Metastatic Breast Carcinoma in the Brain (tissue), 10 donors: ENCODE measurements around a stretch of chr3.

GRCh38 chr3:35679360-35680029 is 40.2 kb downstream of the ARPP21 start:
- PRO-cap, 10 experiments, result no peak in any of the 10 experiments

DNA sequence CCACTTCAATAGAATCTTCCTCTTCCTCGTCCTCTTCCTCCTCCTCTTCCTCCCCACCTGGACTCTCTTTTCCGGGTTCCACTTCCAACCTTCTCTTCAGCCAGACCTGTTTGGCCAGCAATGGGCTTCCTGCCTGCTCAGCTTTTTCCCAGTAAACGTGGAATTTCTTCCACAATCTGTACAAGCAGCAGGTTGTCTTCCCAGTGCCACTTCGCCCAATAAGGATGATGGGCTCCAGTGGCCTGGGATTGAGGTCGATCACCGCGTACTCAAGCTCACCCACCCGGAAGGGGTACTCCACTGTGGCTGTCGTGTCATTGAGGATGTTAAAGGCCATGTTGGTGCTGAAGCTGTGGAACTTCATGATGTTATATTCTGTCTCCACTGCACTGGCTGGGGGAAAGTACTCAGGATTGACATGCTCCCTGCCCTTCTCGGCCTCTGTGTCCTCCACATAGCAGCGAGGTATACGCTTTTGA is 88.5 kb downstream of the TRANK1 start:
- PRO-cap, 10 experiments, result no peak in any of the 10 experiments

GRCh38 chr3:36891583-36892547 is 53.0 kb downstream of the TRANK1 start:
- PRO-cap, 10 experiments, result no peak in any of the 10 experiments

GRCh38 chr3:36924310-36925332 is 20.2 kb downstream of the TRANK1 start:
- PRO-cap, 10 experiments, result no peak in any of the 10 experiments

- PRO-cap, 10 experiments, result no peak in any of the 10 experiments
These were observed 20.6 kb upstream of the TRANK1 start for GRCh38 chr3:36965383-36965954.

DNA sequence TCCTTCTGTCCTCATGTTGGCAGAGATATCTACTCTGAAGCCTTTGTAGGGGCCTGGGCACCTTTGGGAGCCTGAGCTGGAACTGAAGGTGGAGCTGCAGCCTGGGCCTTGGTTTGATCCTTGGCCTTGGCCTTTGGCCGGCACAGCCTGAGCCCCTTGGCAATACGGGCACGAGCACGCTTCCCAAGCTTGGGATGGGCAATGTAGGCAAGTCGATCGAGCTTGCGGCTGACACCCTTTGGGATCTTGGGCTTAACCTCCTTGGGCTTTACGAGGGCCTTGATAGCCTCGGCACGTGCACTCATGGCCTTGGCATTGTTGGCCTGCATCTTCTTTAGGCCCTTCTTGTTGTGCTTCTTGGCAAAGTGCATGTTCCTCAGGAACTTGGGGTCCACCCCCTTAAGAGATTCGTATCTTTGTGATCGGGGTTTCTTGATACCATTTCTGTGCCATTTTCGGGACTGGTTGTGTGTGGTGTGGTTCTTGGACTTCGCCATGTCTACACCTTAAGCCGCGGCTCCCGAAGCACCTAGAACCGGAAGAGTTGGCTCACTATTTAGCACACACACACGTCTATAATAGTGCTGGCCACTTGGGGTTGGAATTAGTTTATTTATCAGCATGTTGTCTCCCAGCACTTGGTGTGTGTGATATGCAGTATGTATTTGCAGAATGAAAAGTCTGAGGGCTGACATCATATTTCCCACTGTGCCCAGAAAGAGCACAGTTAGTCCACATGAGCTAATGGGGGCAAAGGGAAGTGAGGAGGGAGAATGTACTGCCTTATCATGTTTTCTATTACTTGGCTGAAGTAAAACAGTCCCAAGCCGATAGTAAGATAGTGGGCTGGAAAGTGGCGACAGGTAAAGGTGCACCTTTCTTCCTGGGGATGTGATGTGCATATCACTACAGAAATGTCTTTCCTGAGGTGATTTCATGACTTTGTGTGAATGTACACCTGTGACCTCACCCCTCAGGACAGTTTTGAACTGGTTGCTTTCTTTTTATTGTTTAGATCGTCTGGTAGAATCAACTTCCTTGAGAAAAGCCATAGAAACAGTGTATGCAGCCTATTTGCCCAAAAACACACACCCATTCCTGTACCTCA is 23.5 kb downstream of the MLH1 start:
- PRO-cap, 10 experiments, result no peak in any of the 10 experiments

DNA sequence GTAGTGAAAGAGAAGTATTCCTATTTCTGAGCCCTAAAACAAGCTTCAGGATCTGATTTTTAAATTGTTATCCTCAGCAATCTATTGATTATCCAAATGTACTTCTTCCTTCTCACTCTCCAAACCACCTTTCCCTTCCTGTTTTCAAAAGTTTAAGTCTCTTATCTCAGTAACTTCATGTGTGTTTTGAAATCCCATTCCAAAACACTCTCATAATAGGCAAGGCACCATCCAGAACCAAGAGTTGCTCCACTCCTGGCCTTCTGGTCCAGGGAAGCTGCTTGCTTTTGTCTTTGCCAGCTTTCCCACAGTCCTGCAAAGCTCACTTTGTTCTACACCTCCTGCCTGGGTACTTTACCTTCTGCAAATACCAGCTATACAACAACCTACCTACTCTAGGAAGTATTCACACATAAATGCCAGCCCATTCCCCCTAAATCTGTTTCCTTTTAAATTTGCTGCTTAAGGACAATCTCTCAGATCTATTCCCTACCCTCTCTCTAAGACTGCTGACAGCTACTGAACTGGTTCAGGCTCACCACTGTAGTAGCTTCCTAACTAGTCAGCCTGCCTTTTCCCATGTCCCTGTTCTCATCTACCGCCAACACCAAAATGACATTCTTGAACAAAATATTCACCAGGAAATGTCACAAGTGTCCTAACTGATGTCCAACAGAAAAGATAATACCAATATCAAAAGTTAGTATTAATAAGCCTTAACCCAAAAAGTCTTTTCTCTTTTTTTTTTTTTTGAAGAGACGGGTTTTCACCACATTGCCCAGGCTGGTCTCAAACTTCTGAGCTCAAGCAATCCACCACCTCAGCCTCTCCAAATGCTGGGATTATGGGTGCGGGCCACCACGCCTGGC is 63.7 kb downstream of the MLH1 start:
- PRO-cap, 10 experiments, result no peak in any of the 10 experiments

DNA sequence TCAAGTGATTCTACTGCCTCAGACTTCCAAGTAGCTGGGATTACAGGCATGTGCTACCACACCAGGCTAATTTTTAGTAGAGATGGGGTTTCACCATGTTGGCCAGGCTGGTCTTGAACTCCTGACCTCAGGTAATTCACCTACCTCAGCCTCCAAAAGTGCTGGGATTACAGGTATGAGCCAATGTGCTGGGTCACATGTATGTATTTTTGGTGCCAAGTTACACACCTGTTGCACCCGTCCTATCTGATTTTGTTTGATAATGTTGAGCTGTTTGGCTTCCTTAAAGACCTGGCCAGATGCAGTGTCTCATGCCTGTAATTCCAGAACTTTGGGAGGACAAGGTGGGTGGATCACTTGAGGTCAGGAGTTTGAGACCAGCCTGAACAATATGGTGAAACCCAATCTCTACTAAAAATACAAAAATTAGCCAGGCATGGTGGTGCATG is 71.0 kb downstream of the GOLGA4 start:
- PRO-cap, 10 experiments, result no peak in any of the 10 experiments

GRCh38 chr3:37455948-37456834 is 4.2 kb downstream of the ITGA9 start:
- PRO-cap, 10 experiments, result peak in 1 of 10 experiments; most common plus-strand start chr3:37456720 (in 1); most common minus-strand start chr3:37456152 (in 1)

GRCh38 chr3:37628933-37629378 is 177.0 kb downstream of the ITGA9 start:
- PRO-cap, 10 experiments, result no peak in any of the 10 experiments

GRCh38 chr3:37765457-37766152 is 96.1 kb upstream of the CTDSPL start:
- PRO-cap, 10 experiments, result no peak in any of the 10 experiments

DNA sequence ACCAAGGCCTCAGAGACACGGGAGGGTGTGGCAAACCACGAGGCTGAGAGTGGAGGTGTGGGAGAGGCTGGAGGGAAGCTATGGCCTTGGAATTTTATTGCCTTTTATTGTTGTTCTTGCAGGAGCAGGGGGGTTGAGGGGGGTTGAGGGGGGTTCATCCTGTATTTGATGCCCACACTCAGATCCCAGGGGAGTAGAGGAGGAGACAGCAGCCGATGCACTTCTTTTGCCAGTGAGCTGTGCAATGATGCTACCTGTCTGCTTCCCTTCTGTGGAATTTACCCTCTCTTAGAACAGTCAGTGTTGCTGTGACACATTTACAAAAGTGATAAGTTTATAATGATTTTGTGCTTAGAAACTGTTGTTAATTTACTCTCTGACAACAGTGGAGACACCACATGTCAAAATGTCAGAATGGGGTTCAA is 75.8 kb upstream of the CTDSPL start:
- PRO-cap, 10 experiments, result no peak in any of the 10 experiments

DNA sequence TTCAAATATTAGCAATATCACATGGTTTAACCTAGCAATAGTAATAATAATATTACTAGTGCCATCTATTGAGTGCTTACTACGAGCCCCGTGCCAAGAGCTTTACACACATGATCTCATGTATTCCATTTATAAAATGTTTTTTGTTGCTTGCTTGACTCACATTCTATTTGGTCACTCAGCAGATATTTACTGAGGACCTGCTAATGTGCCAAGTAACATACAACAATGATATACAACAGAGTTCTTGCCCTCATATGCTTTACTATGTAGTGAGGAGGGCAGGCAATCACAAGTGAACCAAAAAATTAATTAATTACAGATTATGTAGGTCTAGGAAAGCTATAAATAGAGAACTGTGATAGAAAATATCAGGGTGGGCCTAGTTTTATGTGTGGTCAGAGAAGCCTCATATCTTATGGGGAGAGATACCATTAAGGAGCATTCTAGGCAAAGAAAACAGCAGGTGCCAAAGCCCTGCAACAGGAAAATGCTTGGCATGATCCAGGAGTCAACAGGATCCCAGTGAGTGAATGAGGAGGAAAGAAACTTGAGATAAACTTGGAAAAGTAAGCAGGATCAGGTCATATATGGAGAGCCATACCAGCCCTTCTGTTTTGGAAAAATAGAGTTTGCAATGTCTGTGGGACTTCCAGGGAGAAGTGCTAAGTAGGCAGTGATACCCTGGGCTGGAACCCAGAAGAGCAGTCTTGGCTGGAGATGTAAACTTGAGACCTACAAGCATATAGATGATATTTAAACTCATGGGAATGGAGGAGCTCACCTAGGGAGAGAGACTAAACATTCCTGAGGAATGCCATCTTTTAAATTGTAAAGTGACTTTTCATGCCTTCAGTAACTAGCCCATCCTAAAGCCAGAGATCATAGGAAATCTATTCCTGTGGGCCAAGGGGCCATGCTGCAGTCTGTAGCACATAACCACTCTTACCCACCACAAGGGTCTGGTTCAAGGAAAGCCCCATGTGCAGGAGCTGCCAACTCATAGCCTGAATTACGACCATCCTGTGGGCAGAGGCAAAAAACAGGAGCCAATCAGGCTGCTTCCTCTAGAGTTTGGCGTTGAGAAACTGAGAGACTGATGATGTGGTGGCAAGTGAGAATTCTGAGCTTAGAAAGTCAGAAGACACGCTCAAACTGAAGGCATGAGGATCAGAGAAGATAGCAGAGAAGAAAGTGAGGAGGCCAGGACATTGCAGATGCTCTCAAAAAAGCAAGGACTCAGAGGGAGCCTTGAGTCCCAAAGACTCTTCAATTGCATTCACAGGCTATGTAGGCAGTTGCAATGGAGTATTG is 37.2 kb downstream of the CTDSPL start:
- PRO-cap, 10 experiments, result no peak in any of the 10 experiments

- PRO-cap, 10 experiments, result no peak in any of the 10 experiments
These were observed 33.4 kb upstream of the VILL start for GRCh38 chr3:37956934-37957855.

GRCh38 chr3:37982124-37983036 is 8.2 kb upstream of the VILL start:
- PRO-cap, 10 experiments, result no peak in any of the 10 experiments

GRCh38 chr3:37986762-37987423 is 3.7 kb upstream of the VILL start:
- PRO-cap, 10 experiments, result peak in 4 of 10 experiments; most common plus-strand start chr3:37987186 (in 1); most common minus-strand start chr3:37986986 (in 3)

GRCh38 chr3:38038273-38039021 is 561 bp upstream of the DLEC1 start:
- PRO-cap, 10 experiments, result no peak in any of the 10 experiments

- PRO-cap, 10 experiments, result no peak in any of the 10 experiments
These were observed 1.5 kb downstream of the DLEC1 start for GRCh38 chr3:38040500-38040866.

DNA sequence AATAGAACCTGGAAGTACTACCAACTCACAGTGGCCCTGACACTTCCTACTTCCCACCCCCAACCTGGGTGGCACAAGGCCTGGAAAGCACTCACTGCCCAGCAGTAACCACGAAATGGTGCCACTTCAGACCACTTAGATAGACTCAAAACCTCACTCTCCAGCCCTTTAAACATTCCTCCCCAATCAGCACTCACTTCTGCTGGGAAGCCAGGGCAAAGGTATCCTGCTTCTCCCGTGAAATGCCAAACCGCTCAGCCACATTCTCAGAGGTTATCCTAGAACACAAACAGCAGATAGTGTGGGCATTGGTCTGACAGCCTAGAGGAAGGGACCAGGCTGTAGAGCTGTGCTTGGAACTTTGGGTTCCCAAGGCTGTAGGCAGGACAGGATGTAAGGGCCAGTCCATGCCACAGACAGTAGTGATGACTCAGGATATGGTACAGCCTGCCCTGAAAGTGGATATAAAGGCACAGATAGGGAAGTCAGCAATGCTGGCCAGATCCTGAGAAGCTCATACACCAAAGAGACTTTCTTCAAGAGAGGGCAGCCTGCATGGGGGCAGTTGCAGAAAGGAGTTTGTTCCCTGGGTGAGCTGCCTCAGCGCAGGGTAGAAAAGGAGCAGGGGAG is 9.2 kb downstream of the ACAA1 start:
- PRO-cap, 10 experiments, result no peak in any of the 10 experiments

DNA sequence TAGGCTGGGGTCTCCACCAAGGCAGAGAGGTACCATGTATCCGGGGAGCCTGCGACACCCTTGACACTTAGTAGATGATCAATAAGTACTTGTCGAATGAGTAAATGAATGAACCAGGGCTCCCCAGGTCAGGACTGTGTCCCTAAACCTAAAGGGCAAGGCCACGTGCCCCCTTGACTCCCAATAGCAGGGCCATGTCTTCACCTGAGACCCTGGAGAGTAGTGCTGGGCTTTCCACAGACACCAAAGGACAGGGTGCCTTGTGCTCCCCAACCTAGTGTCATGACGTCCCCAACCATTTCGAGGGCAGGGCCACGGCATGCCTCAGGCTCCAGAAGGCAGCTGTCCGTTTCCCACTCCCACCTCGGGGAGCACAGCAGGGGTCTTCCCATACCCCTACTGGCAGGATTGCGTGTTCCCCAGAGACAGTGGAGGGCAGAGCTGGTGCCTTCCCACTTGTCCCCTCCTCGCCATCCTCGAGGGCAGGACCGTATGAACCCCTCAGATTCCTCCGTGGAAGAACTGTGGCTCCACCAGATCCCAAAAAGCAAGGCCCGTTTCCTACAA is 566 bp upstream of the MYD88 start:
- PRO-cap, 10 experiments, result no peak in any of the 10 experiments